Rectum (tissue), 1 donor: ENCODE measurements around the genes GCM1 and ZNF451.

DNA sequence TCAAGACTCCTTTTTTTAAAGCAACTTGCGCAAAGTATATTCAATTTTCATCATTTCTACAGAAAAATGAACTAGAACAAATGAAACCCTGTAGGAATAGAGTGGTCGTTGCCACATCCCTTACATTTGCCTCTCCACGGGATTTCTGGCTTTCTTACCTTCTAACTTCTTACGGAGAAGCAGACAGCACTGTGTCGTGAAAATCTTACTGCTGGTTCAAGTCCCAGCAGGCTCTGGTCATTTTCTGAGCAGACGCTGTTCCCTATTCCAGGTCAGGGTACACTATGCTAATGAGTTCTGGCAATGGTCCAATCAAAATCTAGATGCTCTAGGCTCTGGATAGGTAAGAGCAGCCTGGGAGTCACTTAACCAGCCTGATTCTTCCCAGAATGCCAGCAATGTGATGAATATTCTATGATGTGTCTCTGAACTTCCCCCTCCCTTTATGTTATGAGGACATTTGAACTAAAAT lies at the start of gene GCM1:
Gene GCM1 (minus strand): TSS at position 246 of the 472 bp plus-strand sequence.
- PRO-cap, result no peak

GRCh38 chr6:53312087-53312650 lies 36.6 kb downstream of the ELOVL5 start:
- PRO-cap, result no peak

- PRO-cap, result no peak
These were observed 4.4 kb downstream of the ELOVL5 start for GRCh38 chr6:53343862-53345309.

DNA sequence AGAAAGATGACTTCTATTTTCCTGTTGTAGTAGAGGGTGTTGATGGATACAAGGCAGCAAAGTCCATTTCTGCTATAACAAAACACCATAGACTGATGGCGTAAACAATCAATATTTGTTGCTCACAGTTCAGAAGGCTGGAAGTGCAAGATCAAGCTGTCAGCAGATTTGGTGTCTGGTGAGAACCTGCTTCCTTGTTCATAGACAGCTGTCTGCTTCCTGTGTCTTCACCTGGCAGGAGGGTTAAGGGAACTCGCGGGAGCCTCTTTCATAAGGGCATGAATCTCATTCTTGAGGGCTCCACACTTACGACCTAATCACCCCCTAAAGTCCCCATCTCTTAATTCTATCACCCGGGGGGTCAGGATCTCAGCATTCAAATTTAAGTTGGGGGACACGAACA lies 83.0 kb upstream of the ELOVL5 start:
- PRO-cap, result no peak

DNA sequence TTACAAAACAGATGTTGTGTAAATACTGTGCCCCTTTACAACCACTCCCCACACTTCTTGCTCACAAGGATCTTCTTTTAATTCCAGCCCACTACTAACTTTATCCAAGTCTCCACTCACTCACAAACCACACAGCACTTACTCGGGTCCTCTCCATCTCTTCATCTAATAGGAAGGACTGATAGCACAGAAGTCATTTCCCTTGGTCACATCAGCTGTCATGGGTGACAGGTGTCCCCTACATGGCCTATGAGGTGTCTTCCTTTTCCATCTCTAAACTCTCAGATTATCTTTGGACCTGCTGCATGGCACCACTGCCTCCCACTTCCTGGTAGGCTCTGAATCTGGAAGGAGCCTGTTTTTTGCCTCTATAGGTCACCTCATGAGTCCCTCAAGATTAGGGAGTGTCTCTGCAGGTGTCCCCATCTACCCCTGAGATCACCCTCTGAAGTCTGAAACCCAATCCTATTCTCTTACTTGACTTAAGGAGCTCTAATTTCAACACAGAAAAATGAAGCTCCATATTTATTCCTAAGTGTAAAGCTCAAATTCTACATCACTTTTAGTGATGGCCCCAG lies 28.5 kb downstream of the GCLC start:
- PRO-cap, result no peak

DNA sequence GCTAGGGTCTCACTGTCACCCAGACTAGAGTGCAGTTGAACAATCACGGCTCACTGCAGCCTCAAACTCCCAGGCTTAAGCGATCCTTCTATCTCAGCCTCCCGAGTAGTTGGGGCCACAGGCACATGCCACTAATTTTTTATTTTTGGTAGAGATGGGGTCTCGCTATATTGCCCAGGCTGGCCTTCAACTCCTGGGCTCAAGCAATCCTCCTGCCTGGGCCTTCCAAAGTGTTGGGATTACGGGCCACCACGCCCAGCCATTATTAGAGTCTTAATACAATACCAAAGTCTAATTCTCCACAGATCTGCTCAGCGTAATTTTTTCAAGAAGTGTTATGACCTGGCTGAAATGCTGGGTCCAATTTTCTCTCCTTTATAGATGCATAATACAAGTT lies 3.0 kb downstream of the GCLC start:
- PRO-cap, result no peak

- PRO-cap, result no peak
These were observed 940 bp downstream of the GCLC start for GRCh38 chr6:53544088-53544234.

- PRO-cap, result no peak
These were observed 30.1 kb downstream of the KLHL31 start for GRCh38 chr6:53635367-53635896.

GRCh38 chr6:53691524-53691877 lies 25.9 kb upstream of the KLHL31 start:
- PRO-cap, result no peak

DNA sequence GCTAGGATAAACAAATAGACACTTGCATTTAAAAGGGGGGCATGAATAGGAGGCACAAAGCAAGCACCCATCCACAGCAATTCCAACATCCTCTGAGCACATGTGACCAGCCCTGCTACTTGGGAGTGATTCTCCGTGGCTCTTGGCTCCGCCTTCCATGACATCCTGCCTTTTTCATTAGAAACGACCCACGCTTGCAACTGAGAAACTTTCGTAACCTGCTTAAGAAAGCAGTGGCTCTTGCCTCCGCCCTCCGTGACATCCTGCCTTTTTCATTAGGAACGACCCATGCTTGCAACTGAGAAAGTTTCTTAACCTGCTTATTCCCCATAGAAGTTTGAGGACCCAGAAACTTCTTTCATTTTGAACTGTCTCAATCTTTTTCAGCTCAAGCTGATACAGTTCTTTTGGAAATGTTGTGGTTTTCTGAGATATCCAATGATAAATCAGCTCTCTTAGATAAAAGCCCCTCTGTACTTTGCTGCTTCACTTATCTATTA lies 53.3 kb upstream of the LRRC1 start:
- PRO-cap, result no peak

DNA sequence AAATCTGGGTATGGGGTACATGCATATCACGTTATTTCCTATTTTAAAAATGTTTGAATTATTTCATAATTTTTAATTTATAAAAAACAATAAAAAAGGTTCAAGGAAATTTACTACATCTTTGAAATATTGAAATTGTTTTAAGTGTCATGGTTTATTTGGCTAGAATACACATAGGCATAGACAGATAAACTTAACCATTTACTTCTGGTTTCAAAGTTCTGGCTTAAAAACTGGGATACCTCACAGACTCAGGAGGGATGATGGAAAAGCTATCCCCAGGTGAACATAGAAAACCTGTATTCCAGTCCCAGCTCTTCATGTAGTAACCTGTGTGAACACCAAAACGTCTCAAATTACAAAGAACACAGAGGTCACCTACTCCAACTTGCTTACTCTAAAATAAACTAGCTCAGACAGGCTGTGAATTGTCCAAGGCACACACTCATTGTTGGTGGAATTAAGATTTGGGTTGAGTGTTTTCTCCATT lies 48.5 kb upstream of the LRRC1 start:
- PRO-cap, result no peak

- PRO-cap, result no peak
These were observed 60.5 kb downstream of the LRRC1 start for GRCh38 chr6:53855063-53856007.

- PRO-cap, result no peak
These were observed 44.0 kb upstream of the MLIP start for GRCh38 chr6:54067306-54067674.

- PRO-cap, result unidirectional peak, plus-strand start at chr6:55572977
These were observed 6.3 kb downstream of the HMGCLL1 start for GRCh38 chr6:55572783-55573033.

DNA sequence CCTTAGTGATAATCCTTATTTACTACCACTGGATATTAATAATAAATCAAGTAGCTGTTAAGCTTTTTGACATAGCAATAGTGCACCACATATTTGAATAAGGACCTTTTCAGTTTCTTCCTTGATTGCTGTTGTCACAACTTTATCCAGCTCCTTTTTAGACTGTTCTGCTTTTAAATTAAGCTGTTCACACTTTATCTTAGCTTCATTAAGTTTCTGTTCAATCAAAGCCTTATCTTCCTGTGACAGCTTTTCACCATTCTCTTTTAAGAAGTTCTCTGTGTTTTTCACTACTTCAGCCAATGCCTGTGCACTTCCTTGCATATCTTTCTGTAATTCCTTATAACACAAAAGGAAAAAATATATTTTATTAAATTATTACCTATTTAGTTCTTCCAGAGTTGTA lies 351.0 kb upstream of the COL21A1 start:
- PRO-cap, result no peak

DNA sequence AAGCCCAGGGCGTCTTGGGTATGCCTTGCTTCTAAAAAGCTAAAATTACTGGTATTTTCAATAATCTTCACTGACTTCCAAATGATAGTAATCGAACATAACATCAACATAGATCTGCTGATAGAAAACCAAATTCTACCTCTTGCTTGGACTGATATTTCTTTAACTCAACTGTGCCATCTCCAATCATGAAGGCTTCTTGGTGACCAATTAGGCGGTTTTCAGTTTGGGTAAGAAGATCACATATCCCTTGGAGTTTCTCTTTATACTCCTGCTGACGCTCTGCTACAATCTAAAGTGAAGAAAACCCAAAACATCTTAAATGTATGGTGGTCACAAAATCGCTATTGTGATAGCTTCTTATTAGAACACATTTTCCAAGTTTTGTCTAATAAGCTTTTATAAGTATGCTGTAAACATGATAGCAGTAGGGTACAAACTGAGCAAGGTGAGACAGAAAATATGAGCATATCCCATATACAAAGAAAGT lies 352.6 kb upstream of the COL21A1 start:
- PRO-cap, result no peak

GRCh38 chr6:56678039-56678520 lies 276.6 kb downstream of the DST start:
- PRO-cap, result no peak

GRCh38 chr6:56714881-56715555 lies 239.6 kb downstream of the DST start:
- PRO-cap, result no peak

- PRO-cap, result no peak
These were observed 227.4 kb downstream of the DST start for GRCh38 chr6:56726959-56727917.

DNA sequence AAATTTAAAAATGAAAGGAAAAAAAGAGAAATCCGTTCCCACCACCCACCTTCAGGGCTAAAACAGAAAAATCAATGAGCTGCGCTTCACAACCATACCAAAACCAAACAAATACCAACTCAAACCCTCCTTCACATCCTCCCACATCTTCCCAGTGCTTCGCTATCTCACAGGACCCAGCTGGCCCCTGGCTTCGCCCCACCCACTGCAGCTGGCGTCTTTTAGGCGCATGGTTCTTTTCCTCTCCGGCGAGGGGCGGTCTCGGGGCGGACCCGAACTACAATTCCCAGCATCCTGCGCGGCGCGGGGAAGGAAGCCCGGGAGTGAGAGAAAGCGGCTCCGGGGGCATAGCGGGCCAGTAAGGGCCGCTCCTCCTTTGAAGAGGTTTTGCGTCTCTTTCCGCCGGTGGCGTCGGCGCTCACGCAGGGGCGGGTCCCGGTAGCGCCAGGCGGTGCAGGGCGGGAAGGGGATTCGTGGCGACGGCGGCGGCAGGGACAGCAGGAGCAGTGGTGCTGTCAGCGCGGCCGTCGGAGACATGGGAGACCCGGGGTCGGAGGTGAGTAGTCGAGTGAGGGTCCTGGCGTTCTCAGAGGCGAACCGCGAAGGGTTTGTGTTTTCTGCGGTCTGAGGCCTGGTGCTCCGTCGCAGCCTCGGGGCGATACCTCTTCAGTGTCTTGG lies at the start of gene ZNF451:
Gene ZNF451 (plus strand): TSS at position 470 of the 678 bp plus-strand sequence.
- PRO-cap, result bidirectional peak, plus-strand start at position 456 of the sequence, minus-strand start at position 178 of the sequence